ENCODE measurements around a stretch of chr9.

GRCh38 chr9:120567996-120568857 lies 11.7 kb downstream of the CDK5RAP2 start:
- RRBS = no CpG with 5 or more reads among the region's 11 CpGs

DNA sequence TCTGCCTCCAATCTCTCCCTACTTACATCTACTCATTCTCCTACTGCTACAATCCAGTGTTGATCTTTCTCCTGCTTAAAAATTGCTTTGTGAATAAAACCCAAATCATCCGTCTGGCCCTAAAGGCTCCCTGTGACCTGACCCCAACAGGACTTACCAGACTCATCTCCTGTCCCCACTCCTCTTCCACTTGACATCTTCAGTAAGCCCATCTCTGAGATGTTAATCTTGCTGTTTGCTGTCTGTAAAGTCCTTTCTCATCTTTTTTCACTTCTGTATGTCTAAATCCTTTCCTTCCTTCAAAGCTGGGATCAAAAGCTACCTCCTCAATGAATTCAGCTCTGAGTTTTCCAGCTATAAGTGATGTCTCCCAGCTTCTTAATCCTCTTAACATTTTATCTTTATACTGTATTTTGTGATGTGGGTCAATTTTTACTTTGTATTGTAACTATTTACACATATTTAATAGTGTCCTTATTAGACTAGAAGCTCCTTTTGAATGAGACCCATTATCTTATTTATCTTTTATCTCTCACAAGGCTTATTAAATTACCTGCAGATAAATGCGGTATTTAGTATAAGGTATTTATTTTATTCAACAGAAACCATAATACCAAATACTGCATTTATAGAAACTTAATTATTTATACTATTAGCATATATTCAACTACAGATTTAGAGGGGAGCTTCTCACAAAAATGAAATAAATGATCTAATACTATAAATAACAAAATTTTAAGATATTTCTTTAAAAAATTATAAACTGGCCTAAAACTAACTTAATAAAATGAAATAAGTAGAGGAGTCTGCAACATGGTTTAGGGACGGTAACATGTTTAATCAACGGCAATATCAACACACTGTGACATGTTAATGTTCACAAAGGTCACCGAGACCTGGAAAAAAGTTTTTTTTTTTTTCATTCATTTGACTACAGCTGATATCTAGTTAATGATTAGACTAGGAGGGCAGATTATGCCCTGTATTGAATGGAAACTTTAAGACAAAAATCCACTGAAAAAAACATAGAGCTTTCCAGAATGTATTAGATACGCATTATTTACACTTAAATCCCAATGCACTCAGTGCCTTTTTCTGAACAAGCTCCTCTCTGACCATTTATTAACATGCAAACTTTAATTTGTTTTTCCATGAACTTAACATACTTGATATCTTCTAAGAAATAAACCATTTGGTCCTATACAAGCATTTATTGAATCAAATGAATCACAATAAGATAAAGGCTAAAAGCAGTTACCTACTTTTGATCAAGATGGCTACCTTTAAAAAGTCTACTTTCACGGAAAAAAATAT lies 66.7 kb upstream of the CDK5RAP2 start:
- RRBS = no CpG with 5 or more reads among the region's 7 CpGs

- RRBS = no CpG with 5 or more reads among the region's 4 CpGs
Measured at GRCh38 chr9:120760814-120761462, 32.3 kb downstream of the FBXW2 start.

DNA sequence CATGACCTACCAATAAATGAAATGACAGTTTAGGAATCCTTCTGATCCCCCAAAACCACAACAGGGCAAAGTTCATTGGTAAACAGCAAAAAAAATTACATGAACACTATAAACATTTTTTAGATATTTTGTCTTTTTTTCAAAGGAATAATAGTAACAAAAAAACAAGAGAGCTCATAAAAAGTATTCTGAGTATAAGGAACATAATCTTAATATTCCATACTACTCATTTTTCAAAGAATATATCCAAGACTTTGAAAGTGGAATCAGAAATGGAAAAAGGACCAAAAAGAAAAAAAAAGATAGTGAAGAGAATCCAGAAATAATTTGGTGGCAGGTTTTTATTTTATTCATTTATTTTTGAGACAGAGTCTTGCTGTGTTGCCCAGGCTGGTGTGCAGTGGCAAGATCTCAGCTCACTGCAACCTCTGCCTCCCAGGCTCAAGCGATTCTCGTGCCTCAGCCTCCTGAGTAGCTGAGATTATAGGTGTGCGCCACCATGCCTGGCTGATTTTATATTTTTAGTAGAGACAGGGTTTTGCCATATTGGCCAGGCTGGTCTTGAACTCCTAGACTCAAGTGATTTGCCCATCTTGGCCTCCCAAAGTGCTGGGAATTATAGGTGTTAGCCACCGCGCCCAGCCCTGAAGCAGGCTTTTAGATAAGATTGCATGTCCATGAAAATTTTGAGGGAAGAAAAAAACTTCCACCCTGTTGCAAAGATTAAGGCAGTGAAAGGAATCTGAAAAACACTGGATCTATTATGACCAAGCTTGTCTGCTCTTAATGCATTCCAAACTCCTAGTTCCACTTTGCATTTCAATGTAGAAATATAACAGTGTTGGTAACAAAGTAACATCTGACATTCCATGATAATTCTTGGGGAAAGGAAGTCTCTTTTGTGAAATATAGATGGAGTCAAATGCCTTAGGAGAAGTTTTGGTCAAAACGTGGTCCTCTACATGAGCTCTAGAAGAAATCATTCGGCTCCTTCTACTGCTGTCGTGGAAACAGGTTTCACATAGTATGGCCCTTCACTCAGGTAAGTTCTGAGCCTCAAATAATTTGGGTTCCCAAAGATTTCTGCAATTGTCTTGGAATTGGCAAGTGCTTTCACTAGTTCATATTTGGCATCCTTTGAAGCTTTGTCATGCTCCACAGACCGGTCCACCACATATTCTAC lies 24.1 kb downstream of the B3GALT9 start:
- RRBS = no CpG with 5 or more reads among the region's 9 CpGs

- RRBS = no CpG with 5 or more reads among the region's 7 CpGs
Measured at GRCh38 chr9:120845962-120847017, 3.6 kb upstream of the PSMD5 start.

GRCh38 chr9:120847325-120848529 lies 5.0 kb upstream of the PSMD5 start:
- RRBS = no CpG with 5 or more reads among the region's 9 CpGs

GRCh38 chr9:120873280-120874189 lies 3.5 kb downstream of the PHF19 start:
- RRBS = no CpG with 5 or more reads among the region's 8 CpGs

GRCh38 chr9:120893449-120893940 lies 16.5 kb upstream of the PHF19 start:
- RRBS = no CpG with 5 or more reads among the region's 6 CpGs

GRCh38 chr9:120903850-120905025 lies 22.4 kb downstream of the TRAF1 start:
- RRBS = no CpG with 5 or more reads among the region's 18 CpGs

- RRBS = no CpG with 5 or more reads among the region's 4 CpGs
Measured at GRCh38 chr9:120927423-120927818, 825 bp upstream of the TRAF1 start.

GRCh38 chr9:121182272-121182873 lies 19.3 kb downstream of the RAB14 start:
- RRBS = no CpG with 5 or more reads among the region's 4 CpGs

- RRBS = no CpG with 5 or more reads among the region's 4 CpGs
Measured at GRCh38 chr9:121185126-121185577, 16.5 kb downstream of the RAB14 start.

DNA sequence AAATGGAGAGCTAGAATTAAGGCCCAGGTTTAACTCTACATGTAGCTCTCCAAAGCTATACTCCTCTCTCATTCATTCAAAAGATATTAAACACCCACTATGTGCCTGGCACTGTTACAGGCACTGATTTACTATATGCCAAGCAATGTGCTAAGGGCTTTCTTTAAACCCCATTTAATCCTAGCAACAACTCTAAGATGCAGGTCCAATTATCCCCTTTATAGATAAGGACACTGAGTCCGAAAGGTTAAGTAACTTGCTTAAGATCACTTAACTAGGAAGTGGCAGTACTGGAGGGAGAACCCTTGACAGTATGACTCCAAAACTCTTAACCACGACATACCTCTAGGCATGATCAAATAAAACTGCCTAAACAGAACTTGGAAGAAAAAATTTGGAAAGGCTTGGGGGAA lies 1.8 kb downstream of the RAB14 start:
- RRBS = no CpG with 5 or more reads among the region's 2 CpGs

DNA sequence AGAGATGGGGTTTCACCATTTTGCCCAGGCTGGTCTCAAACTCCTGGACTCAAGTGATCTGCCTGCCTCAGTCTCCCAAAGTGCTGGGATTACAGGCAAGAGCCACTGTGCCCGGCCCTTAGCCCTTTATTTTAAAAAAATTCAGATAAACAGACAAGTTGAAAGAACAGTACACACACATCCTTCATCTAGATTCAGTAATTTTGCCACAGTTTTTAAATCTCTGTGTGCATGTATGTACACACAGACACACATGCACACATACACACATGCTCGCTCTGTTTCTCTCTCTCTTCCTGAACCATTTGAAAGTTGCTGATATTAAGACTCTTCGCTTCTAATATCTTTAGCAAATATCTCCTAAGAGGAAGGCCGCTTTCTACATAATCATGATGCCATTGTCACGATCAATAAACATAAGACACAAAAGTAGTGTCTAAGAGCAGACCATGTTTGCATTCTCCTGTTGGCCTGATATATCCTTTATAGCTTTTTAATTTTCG lies 27.0 kb upstream of the RAB14 start:
- RRBS = no CpG with 5 or more reads among the region's 6 CpGs

- RRBS = 4% methylated on average over 18 of the region's 78 CpGs
Measured at GRCh38 chr9:121299366-121300441, 31.7 kb downstream of the GSN start.

DNA sequence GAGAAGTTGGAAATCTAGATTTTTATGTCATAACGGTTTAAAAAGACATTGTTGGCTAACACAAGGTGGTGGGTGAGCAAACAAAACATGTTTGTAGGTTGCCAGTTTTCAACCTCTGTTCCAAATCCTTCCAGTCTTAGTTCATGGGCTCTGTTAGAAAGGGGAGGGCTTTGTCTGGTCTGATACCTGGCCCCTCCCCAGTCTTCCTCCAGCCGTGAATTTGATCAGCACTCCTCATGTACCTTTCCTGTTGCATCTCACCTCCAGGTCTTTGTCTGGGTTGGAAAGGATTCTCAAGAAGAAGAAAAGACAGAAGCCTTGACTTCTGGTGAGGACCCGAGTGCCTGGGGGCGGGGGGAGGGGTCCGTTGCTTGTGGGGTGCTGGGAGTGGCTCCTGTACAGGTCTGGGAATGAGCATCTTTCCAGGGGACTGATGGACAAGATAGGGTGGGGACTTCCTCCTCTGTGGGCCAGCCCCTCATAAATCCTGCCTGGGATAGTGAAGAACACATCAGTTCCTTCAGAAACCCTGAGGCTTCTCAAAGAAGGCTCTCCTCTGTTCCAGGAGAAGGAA lies 38.8 kb downstream of the STOM start:
- RRBS = no CpG with 5 or more reads among the region's 5 CpGs

DNA sequence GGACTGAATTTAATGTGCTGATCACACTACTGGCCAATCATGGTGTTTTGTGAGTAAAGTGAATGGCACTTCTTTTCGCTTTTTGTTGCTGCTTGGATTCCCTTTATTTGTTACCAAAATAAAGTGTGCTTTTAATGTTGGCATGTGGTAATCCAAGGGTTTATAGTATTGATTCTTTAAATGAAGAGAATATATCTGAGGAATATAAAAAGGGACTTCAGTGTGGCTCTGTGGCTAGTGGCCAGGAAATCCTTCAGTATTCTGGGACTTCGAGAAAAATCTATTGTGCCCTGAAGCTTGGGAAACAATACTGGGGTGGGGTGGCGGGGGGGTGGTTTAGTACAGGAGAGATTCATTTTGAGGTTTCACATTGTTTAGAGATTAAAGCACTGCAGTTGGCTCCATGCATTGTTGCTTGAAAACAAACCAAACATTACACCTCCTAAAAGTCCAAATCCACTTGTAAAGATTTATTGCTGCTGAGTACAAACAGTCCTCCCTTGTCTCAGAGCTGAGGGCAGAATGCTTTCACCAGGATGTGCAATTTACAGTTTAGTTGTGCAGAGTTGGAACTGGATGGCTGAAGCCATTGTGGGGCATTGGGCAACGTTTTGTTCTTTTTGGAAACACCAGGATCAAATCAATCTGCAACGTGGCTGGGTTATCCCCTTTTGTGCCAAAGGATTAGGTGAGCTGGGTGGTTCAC lies 49.5 kb downstream of the GGTA1 start:
- RRBS = no CpG with 5 or more reads among the region's 5 CpGs

GRCh38 chr9:121499194-121499634 lies 430 bp downstream of the GGTA1 start:
- RRBS = 1% methylated on average over 10 of the region's 24 CpGs

GRCh38 chr9:121566394-121567355 lies 67.0 kb upstream of the GGTA1 start:
- RRBS = 5% methylated on average over 7 of the region's 28 CpGs